ENCODE measurements around the genes SLTM and GCNT3.

GRCh38 chr15:58410267-58410866 is 21.4 kb upstream of the LIPC start:
- PRO-cap, 2 experiments: no peak in any of the 2 experiments

DNA sequence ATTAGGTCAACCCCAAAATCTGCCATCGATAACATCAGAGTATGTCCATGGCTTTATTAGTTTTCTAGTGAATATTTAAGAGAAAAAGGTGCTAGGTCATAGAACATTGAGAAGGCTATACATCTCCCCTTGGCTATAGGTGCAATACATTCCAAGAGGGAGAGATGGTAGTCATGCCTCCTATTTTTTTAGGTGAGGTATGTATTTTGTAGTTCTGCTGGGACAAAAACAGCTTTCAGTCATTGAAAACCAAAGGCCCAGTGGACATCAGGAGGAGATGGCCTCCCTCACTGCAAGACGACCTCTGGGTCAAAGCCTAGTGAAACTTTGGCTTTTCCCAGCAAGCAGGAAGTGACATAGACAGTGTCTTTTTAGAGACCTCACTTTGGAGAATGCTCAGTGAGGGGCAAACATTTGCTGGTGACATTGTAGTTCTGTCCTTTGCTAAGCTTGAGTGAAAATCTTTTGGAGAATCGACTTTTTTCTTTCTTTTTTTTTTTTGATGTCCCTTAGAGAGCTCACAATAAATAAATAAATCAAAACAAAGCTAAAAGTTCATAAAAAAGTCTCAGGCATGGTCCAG is 27.2 kb downstream of the LIPC start:
- PRO-cap, 2 experiments: no peak in any of the 2 experiments

- PRO-cap, 2 experiments: no peak in any of the 2 experiments
Measured at GRCh38 chr15:58551568-58552519, 120.1 kb downstream of the LIPC start.

DNA sequence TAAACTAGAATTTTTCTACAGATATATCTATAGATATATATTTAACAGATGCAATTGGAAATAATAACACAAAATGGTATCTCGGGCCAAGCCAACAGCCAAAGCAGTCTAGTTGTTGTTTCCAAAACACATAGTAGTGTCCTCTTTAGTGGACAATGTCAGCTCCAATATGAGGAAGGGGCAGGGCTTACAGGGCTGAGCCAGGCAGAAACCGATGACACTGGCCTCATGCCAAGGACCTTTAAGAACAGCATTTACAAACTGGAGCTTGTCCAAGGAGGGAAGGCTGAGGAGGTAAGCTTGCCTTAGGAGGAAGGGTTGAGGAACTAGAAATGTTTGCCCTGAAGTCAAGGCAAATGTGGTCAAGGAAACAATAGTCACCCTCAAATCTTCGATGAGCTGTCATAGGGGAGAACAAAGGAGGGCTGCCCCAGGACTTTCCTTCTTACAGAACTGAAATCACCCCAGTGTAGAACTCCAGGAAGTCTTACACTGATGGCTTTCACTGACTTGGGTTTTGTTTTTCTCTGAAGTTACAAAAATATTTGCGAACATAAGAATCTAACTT is 136.3 kb downstream of the LIPC start:
- PRO-cap, 2 experiments: no peak in any of the 2 experiments

GRCh38 chr15:58574458-58575110 is 142.8 kb downstream of the LIPC start:
- PRO-cap, 2 experiments: no peak in any of the 2 experiments

- PRO-cap, 2 experiments: no peak in any of the 2 experiments
Measured at GRCh38 chr15:58641508-58642067, 107.9 kb downstream of the ADAM10 start.

DNA sequence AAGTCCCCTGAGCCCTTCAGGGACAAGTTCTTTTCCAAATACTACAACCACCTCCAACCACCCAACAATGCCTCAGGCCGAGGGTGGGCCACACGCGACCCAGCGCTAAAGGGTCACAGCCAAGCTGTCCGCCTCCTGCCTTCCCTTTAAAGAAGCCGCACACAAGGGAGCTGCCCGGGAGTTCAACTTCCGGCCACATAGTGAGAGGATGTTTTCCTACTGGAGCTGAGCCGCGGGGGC is 361 bp upstream of the MINDY2 start:
- PRO-cap, 2 experiments: peak in 2 of 2 experiments; most common minus-strand start position 148 of the sequence (in 2)

GRCh38 chr15:58889313-58890039 is 44.0 kb downstream of the SLTM start:
- PRO-cap, 2 experiments: no peak in any of the 2 experiments

DNA sequence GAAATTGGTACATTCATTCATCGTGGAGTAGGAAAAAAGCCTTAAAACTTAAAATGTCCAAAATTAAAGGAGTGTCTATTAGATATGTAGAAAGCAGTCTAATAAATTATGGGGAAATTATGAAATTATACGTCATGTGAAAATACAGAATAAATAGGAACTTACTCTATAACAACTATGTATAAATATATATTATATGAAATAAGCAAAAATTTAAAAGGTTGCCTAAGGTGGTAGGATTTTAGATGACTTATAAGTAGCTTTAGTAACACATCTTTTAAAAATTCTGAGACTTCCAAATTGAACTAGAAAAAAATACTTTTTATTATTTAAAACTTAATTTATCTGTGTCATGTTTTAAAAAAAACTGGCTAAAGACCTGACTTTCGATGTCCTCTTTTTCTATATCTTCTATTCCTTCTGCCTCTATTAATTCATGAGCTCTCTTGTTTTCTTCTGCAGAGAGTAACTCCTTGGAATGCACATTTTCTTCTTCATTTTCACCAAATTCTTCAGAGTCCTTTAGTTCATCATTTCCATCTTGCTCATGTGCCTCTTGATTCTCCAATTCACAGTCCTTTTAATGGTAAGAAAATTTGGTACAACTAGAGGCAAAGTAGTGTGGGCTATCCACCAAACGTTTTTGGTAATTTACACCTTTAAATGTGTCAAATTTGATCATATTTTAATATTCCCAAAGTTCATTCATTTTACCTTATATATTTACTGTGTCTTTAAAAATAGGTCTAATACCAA is 20.2 kb downstream of the SLTM start:
- PRO-cap, 2 experiments: no peak in any of the 2 experiments

GRCh38 chr15:58933261-58934480 is at the start of gene SLTM:
Gene SLTM, minus strand, starts transcription at chr15:58933679.
- PRO-cap, 2 experiments: peak in 2 of 2 experiments; most common plus-strand start chr15:58933774 (in 1); most common minus-strand start chr15:58933568 (in 2)

DNA sequence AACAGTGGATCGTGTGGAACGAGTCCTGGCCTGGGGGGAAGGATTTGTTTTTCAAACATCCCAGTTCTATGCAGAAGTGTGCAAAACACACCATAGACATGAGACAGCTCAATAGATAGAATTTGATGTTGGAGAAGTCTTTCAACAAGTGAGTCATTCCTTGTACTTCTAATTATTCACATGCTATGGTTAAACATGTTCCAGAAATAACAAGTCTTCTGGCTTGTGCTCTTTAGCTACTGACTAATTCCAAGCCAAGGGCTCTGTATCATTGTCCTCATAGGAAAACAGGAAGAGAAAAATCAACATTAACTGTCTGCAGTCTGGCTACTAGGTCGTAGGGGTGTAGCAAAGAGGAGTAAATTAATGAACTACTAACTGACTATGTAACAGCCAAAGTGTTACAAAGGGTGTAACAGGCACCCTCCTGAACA is 25.8 kb downstream of the LDHAL6B start:
- PRO-cap, 2 experiments: no peak in any of the 2 experiments

DNA sequence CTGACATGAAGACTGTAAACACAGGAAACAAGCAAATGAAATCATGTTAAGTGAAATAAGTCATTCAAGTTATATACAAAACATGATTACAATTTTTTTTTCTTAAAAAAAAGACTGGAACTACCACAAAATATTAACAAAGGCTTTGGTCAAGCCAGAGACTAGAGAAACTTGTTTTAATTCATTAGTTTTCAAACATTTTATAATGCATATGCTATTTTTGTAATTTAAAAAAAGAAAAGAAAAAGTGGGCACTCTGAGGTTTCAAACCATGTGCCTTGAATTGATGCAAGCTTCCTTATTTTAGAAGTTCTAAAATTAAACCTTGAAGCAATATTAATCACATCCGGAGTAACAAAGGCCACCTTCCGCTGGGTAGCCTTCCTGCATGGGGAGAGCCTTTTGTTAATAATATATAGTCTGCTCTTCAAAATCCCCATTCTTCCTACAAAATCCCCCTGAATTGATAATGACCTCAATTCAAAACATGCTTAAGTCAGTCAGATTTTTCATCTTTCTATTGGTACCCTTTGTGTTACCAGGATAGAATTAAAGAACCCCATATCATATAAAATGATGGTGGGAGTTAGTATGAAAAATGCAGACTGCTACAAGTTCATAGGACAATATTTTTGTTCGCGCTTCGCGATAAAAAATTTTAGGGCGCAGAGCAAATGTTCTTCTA is 30.5 kb downstream of the LDHAL6B start:
- PRO-cap, 2 experiments: no peak in any of the 2 experiments

- PRO-cap, 2 experiments: no peak in any of the 2 experiments
Measured at GRCh38 chr15:59336530-59337489, 35.9 kb downstream of the MYO1E start.

GRCh38 chr15:59549086-59549634 is 62.4 kb upstream of the GCNT3 start:
- PRO-cap, 2 experiments: no peak in any of the 2 experiments

GRCh38 chr15:59549635-59550168 is 61.9 kb upstream of the GCNT3 start:
- PRO-cap, 2 experiments: no peak in any of the 2 experiments

DNA sequence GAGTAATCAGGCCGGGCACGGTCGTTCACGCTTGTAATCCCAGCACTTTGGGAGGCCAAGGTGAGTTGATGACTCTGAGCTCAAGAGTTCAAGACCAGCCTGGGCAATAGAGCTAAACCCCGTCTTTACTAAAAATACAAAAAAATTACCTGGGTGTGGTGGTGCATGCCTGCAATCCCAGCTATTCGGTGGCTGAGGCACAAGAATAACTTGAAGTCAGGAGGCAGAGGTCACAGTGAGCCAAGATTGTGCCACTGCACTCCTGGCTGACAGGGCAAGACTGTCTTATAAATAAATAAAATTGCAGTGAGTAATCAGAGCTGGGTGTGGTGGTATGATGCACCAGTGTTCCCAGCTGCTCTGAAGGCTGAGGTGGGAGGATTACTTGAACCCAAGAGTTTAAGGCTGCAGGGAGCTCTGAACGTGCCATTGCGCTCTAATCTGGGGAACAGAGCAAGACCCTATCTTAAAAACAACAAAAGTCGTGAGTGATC is 55.9 kb upstream of the GCNT3 start:
- PRO-cap, 2 experiments: no peak in any of the 2 experiments

GRCh38 chr15:59591138-59591872 is 20.3 kb upstream of the GCNT3 start:
- PRO-cap, 2 experiments: no peak in any of the 2 experiments

- PRO-cap, 2 experiments: no peak in any of the 2 experiments
Measured at GRCh38 chr15:59611401-59611985, at the start of gene GCNT3. Gene GCNT3, plus strand, starts transcription at chr15:59611783.

DNA sequence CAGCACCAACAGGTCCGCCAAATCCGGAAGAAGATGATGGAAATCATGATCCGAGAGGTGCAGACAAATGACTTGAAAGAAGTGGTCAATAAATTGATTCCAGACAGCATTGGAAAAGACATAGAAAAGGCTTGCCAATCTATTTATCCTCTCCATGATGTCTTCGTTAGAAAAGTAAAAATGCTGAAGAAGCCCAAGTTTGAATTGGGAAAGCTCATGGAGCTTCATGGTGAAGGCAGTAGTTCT is 79.6 kb upstream of the BNIP2 start:
- PRO-cap, 2 experiments: no peak in any of the 2 experiments

GRCh38 chr15:59803224-59804159 is 114.4 kb upstream of the BNIP2 start:
- PRO-cap, 2 experiments: no peak in any of the 2 experiments